Measurements from ENCODE around the genes ASGR2, TNK1 and TNFSF12.

GRCh38 chr17:6752864-6753507 is 2.9 kb upstream of the XAF1 start:
- PRO-cap, result no peak

DNA sequence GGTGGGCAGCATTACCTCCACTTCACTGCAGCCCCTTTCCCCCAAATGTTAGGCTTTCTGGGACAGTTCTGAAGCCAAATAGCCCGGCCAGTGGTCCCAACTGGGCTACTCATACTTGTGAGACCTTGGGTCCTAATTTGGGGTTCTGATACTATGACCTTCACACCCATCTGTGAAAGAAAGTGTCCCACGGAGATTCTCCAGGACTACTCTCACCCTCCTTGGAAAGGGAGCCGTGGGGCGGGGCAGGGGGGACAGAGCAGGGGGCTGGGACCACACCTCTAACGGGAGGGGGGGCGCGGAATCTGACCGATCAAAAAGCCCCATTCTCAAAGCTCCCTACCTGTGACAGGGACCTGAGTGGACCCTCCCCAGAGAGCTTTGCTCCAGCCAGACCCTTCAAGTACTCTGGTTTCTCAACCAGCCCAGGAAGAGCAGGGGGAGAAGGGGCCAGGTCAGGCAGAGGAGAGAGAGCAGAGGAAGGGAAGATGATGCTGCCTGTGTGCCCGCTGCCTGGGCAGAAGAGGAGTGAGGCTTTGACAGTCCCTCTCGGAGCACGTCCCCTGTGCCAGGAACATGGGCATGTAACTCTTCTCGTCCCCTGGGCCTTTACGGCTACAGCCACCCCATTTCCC is 563 bp downstream of the XAF1 start:
- PRO-cap, result no peak

DNA sequence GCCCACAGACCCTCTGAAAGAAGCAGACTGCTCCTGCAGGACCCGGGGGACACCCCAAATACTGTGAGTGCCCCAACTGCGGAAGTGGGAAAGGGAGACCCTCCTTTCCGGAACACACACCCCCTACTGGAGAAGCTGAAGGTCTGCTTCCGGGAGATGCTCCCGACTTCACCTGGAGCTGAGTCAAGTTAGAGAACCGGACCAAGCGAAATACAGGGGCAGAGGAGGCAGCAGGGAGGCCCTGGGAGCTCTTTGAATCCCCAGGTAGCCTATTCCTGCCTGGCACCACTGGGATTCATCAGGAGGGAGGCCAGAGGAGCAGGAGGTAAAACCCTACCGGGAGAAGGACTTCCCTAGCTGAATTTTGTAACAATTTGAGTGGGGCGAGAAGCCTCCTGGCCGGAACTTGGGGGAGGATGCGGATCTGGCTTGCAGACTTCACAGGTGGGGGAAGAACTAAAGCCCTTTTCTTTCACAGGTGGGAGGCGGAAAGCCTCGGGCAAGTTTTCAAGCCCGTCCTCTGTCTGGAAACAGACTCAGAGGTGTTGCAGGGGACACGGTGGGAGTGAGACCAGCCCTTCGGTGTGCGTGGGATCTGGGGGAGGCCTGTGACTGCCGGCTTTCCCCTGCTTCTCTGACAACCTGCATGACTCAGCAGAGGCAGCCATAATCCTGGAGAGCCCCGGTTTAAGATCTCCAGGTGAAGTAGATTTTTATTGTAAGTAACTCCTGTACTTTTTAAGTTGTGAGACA is 22.4 kb upstream of the TEKT1 start:
- PRO-cap, result unidirectional peak, plus-strand start at position 186 of the sequence; unidirectional peak, plus-strand start at position 291 of the sequence; bidirectional peak, plus-strand start at position 529 of the sequence, minus-strand start at position 458 of the sequence; bidirectional peak, plus-strand start at position 637 of the sequence, minus-strand start at position 614 of the sequence

GRCh38 chr17:7017797-7018692 is 3.5 kb downstream of the C17orf49 start:
- PRO-cap, result no peak

DNA sequence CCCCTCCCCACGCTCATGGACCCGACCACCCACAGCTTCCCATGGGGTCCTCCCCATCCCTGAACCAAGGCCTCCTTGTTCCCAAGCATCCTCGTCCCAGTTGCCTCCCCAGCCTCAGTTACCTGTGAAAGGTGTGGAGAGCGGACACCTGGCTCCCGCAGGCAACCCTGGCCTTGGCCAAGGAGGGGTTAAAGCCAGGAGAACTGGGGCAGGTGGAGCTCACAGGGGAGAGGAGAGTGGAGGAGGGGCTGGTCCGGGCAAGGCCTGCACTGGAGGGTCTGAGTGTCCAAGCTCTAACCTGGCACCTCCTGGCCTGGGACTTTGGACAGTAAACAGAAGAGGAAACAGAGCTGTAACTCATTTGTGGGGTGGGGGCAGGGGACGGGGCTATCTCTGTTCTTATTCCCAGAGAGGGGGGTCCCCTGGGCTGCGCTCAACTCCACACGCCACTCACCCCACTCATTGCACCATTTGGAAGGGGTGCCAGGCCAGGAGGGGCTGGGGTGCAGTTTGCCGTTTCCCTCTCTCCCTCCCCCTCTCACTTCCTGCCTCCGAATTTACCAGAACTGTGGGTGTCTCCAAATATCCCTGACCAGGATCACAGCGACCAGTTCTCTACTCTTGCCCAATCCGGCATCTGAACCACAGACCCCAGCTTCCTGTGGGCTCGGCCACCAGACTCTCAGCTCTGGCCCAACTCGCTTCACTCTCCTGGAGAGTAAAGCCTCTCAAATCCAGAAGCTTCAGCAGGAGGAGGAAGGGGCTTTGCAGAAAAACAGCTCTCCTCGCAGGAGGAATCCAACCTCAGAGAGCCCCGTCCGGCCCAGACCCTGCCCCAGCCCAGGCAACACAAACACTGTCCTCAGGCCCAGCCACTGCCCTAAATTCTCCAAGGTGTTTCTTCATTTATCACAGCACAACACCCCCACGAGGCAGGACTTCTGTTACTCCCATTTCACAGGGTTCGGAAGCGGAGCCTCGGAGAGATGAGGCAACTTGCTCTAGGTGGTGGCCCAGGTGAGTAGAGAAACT is at the start of gene ASGR2:
Gene ASGR2, minus strand, starts transcription at position 330 of the 1,032 bp plus-strand sequence.
- PRO-cap, result no peak

DNA sequence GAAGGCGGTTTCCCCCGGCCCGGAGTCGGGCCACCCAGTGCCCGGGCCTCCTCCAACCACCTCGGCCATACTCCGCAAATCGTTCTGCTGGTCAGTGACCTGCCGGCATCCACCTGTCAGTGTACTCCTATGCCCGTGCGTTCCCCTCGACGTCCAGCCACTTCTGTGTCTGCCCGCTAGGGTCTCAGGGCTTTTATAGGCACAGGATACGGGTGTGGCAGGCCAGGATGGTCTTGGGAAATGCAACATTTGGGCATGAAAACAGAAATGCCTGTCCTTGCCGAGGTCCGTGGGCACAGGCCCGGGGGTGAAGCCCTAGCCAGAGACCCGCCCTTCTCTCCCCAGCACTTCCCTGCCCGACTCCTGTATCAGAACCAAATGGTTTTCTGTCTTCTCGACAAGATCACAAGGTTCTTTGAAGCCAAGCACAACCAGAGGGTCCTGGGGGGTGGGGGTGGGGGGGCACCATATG is 19.4 kb upstream of the ASGR2 start:
- PRO-cap, result unidirectional peak, minus-strand start at position 167 of the sequence

GRCh38 chr17:7193280-7194237 is 14.4 kb upstream of the ASGR1 start:
- PRO-cap, result no peak

DNA sequence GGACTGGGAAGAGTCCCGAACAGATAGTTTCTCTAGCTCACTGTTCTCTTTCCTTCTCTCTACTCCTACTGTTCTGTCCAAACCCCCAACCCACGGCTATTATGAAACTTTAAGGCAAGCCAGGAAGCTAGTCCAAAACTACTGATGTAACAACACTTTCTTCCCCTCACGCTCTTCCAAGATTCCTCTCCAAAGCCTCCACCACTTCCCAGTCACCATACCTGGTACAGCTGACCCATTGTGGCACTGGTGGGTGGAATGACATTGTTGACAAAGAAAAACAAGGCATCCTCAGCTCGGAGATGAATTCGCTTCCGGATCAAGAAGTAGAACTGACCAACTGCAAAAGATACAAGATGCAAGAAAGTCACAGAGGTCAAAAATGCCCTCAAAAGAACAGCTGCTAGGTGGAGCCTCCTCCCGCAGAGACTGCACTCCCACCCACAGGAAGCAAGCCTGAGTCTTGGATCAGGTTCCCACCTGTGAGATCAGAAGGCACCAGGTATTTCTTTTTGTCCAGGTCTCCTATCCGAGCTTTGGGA is 1.1 kb downstream of the GABARAP start:
- PRO-cap, result no peak

- PRO-cap, result no peak
Measured at GRCh38 chr17:7257225-7257887, 4.9 kb downstream of the CLDN7 start.

- PRO-cap, result bidirectional peak, plus-strand start at chr17:7313603, minus-strand start at chr17:7313400
Measured at GRCh38 chr17:7312947-7313716, 2.0 kb downstream of the GPS2 start.

DNA sequence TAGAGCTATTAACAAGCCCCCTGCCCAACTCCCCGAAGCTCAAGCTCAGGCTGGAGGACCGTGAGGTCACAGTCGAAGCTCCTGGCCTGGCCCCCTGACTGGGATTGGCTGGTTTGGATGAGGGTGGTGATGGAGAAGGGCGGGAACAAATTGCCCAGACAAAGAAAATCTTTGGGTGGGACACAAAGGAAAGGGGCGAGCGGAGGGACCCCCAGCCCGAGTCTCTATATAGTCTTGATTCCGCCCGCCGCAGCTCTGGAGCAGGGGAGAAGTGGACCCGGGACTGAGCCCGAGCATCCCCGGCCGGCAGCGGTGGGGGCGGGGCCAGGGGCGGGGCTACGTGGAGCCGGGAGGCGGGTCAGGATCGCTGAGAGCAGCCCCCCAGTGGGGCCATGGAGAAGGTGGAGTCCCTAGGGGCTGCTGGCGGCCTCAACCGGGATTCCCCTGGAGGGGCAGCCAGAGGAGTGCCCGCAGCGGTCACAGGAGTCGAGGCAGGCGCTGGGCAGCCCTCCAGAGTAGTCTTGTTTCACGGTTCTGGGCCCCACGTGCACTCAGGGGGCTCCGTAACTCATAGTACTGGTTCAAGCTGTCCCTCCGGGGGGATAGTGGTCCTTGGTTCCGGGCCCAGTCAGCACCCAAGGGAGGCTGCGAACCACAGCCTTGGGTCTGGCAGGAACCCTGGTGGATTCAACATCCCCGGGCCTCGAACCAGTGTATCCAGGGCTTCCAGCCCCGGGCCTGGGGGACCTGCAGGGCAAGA is 1.1 kb upstream of the NEURL4 start:
- PRO-cap, result bidirectional peak, plus-strand start at position 157 of the sequence, minus-strand start at position 47 of the sequence; bidirectional peak, plus-strand start at position 376 of the sequence, minus-strand start at position 257 of the sequence

GRCh38 chr17:7380325-7380671 is 591 bp upstream of the TNK1 start:
- PRO-cap, result no peak

GRCh38 chr17:7380722-7381823 is at the start of gene TNK1:
Gene TNK1 (plus strand): TSS chr17:7381089.
- PRO-cap, result bidirectional peak, plus-strand start at chr17:7381091, minus-strand start at chr17:7381017; unidirectional peak, minus-strand start at chr17:7381545

DNA sequence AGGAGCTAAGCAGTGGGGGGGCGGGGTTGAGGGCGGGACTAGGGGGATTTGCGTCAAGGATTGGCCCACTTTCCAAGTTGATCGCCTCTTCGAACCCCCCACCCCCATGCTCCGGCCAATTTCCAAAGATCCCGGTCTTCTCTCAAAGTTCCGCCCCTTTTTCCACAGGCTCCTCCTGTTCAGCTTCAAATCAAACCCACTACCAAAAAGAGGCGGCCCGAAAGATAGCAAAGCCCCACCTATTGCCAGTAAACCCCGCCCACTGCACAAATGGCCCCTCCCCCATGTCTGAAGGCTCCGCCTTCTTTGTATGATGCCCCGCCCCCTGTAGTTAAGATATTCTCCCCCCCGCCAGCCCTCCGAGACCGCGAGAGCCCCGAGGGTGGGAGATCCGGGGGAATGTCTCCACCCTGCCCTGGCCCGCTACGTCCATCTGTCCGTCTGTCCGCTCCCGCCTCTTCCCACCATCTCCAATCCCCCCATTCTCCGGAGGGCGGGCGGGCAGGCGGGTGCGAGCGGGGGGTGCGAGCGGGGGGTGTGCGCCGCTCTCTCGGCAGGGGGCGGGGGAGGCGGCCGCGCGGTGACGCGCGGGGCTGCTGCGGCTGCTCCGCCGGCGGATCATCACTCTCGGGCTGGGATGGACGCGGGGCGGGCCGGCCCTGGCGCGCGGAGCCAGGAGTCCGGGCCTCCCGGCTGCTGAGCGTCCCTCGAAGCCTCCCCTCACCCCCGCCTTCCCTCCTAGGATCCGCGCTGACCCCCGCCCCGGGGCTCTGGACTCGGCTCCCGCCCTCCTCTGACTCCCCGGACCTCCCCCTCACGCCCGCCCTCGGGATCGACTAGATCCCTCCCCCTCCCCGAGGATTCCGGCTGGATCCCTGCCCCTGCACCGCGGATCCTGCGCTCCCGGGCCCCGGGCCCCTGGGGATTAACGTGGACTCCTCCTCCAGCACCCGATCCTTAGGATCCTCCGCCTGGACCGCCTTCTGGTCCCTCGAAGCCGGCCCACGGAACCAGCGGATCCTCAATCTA is 709 bp upstream of the TMEM256 start:
- PRO-cap, result bidirectional peak, plus-strand start at position 624 of the sequence, minus-strand start at position 626 of the sequence

GRCh38 chr17:7419438-7420270 is 470 bp upstream of the SPEM1 start:
- PRO-cap, result no peak

GRCh38 chr17:7440686-7441372 is 1.5 kb downstream of the FGF11 start:
- PRO-cap, result bidirectional peak, plus-strand start at chr17:7440945, minus-strand start at chr17:7440718

- PRO-cap, result no peak
Measured at GRCh38 chr17:7466062-7467047, 13.1 kb downstream of the ZBTB4 start.

DNA sequence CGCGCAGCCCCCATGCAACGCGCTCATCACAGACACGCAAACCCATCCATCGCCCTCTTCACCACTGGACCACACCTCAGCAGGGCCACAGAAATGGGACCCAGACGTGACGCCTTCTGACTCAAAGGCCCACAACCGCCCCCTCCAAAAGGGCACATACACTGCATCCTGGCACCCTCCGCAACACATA is 1.1 kb downstream of the ZBTB4 start:
- PRO-cap, result no peak

DNA sequence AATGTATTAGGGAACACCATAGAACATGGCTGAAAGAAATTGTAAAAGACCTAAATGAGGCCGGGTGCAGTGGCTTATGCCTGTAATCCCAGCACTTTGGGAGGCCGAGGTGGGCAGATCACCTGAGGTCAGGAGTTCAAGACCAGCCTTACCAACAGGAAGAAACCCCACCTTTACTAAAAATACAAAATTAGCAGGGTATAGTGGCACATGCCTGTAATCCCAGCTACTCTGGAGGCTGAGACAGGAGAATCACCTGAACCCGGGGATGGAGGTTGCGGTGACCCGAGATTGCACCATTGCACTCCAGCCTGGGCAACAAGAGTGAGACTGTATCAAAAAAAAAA is 23.4 kb downstream of the SLC35G6 start:
- PRO-cap, result no peak

DNA sequence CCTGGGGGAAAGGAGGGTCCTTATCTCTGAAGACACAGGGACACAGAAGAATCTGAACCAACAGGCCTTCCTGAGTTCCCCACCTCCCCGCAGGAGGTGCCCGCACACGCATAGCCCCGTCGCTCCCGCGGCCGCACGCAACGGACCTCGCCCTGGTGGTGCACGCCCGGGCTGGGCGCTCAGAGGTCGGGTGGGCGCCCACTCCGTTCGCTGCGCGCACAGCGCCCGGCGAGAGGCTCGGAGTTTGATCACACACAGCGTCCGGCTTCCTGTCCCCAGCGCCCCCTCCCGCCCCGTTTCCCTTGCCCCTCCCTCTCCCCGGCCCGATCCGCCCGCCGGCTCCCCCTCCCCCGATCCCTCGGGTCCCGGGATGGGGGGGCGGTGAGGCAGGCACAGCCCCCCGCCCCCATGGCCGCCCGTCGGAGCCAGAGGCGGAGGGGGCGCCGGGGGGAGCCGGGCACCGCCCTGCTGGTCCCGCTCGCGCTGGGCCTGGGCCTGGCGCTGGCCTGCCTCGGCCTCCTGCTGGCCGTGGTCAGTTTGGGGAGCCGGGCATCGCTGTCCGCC is at the start of gene TNFSF12:
Gene TNFSF12, plus strand, starts transcription at position 313 of the 564 bp plus-strand sequence.
- PRO-cap, result unidirectional peak, plus-strand start at position 163 of the sequence